Trachea (tissue), 1 donor: ENCODE data around the gene HSPB8.

DNA sequence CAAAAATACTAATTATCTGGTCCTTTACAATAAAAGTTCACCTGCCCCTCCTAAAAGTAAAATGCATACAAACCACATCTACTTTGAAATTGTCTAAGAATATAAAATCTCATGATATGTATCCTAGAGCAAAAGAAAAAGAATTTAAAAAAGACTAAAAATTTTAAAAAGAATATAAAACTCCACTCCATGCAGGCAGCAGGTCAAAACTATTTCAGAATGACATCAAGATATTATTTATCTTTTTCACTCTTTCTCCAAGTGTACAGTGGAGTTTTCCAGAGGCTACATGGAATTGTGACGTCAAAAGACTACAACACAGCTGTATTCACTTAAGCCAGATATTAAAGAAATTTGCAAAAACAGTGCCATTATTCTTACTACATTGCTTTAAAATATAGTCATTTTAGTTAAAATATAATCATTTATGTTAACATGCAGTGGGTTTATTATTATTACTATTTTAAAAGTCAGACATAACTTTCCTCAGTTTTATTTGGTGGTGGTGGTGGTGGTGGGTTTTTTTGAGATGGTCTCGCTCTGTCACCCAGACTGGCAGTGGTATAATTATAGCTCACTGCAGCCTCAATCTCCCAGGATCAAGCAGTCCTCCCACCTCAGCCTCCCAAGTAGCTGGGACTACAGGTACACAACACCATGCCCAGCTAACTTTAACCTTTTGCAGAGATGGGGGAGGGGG, 198.6 kb downstream of the MED13L start:
- PRO-cap, result no peak

DNA sequence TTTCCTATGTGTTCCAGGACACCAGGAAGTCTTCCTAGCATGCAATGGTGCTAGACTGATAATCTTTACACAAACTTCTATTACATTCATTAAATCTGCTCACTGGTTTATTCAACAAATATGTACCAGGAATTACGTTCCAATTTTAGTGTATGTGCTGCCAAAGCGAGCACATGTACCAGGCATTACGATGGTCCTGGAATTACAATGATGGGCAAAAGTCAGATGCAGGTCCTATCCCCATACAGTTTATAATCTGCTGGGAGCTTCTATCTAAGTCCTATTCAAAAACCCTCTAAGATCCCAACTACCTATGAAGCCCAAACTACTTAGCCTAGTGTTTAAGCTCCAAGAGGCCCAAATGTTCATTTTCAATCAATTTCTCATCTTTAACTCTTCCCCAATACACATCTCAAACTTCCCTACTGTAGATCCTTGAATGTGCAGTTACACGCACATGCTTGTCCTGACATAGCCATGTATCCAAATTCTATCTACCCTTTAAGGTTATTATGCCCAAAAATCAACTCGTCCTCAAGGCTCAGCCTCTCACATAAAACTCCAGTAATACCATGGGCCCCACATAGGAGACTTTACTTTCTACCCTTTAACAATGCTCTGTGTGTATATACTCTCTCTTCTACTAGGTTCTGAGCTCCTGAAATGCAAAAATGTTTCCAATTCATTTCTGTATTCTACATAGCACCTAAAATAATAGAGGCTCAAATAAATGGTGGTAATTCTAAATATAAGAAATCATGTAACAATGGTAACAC, 53.4 kb downstream of the MED13L start:
- PRO-cap, result no peak

GRCh38 chr12:116261627-116262218, 15.8 kb downstream of the MED13L start:
- PRO-cap, result no peak

GRCh38 chr12:116368382-116368844, 90.9 kb upstream of the MED13L start:
- PRO-cap, result no peak

- PRO-cap, result no peak
Observed at GRCh38 chr12:116539659-116540635, 19.2 kb upstream of the MAP1LC3B2 start.

DNA sequence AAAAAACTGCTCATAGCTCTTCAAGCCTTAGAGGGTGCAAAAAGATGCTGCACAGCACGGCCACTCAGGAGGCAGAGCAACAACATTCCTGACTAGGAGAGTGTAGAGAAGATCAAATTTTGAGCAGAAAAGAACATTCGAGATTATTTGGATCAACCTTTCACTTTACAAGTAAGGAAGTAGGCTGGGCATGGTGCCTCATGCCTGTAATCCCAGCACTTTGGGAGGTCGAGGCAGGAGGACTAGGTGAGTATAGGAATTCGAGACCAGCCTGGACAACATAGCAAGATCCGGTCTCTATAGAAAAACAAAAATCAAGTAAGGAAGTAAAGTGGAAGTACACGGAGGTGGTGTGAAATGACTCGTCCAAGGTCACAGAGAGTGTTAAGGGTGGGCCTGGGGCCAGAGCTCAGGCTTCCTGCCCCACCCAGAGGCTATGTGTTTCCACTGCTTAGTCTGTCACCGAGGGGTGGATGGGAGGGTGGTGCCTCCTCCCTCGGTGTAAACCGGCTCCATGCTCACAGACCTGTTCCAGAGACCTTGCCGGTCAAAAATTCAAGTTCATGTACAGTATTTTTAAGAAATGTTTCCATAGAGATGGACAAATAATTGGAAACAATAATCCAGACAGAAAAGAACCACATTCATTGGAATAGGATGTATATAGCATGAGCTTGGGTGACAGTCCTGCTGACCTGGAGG, 51.9 kb downstream of the MAP1LC3B2 start:
- PRO-cap, result no peak

GRCh38 chr12:116821089-116821872, 60.0 kb downstream of the HRK start:
- PRO-cap, result no peak

DNA sequence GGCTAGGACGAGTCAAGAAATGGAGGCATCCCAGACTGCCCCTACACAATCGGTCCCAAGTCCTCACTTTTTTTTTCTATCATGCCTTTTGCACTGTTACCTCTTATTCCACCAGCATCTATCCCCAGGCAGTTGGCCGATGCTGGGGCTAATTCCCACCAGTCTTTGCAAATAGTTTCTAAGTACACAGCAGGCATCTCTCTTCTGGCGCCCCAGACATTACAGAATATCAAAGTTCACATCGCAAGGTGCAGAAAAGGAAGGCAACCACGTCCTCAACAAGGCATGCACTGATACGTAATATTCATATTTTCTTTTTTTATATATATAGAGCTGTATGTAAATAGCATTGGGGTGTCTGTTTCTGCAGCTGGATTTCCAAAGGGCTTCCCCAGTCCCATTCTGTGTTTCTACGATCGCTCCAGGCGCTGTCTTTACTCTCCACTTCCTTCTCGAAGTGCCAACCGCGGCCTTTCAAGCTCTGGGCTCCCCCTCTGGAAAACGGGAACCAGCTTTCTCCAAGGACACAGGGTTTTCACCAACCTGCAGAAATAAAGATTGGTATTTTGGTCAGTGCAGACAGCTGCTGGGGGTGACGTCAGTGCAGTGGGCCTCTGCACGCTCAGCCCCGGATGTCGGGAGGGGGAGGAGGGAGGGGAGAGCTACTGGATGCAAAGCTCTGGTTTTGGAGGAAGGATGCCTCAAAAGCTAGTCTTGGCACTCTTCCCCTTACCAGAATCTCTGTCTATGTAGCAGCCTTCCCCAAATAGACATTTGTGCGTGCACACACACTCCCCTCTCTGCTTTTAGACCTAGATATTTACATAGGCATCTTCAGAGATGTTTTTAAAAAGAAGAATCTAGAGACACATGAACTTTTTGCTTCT, 20.1 kb downstream of the HRK start:
- PRO-cap, result no peak

- PRO-cap, result no peak
Observed at GRCh38 chr12:117033491-117034392, 65.5 kb downstream of the TESC start.

DNA sequence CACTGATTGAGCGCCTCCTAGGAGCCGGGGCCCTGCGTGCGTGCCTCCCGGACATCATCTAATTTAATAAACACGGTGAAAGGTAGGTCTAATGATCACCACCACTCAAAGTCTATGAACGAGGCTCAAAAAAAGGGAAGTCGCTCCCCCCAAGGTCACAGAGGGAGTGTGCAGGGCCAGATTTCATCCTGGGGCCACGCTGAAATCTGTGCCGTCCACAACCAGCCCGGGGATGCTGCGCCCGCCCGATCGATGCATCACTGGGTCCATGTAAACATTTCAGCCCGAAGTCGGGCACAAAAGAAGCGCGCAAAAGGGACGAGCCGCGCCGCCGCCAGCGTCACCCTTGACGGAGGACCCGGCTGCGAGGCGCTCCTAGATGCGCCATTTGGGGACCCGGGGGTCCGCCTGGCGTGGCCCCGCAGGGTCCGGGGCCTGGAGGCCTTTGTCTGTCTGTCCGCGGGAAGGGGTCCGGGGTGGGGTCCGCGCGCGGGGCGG, 587 bp downstream of the FBXO21 start:
- PRO-cap, result unidirectional peak, plus-strand start at position 299 of the sequence

- PRO-cap, result no peak
Observed at GRCh38 chr12:117439439-117440225, 78.2 kb upstream of the NOS1 start.

- PRO-cap, result no peak
Observed at GRCh38 chr12:118055863-118056904, 4.8 kb downstream of the WSB2 start.

- PRO-cap, result no peak
Observed at GRCh38 chr12:118098071-118098669, 5.6 kb downstream of the VSIG10 start.

- PRO-cap, result no peak
Observed at GRCh38 chr12:118102794-118103479, 874 bp downstream of the VSIG10 start.

DNA sequence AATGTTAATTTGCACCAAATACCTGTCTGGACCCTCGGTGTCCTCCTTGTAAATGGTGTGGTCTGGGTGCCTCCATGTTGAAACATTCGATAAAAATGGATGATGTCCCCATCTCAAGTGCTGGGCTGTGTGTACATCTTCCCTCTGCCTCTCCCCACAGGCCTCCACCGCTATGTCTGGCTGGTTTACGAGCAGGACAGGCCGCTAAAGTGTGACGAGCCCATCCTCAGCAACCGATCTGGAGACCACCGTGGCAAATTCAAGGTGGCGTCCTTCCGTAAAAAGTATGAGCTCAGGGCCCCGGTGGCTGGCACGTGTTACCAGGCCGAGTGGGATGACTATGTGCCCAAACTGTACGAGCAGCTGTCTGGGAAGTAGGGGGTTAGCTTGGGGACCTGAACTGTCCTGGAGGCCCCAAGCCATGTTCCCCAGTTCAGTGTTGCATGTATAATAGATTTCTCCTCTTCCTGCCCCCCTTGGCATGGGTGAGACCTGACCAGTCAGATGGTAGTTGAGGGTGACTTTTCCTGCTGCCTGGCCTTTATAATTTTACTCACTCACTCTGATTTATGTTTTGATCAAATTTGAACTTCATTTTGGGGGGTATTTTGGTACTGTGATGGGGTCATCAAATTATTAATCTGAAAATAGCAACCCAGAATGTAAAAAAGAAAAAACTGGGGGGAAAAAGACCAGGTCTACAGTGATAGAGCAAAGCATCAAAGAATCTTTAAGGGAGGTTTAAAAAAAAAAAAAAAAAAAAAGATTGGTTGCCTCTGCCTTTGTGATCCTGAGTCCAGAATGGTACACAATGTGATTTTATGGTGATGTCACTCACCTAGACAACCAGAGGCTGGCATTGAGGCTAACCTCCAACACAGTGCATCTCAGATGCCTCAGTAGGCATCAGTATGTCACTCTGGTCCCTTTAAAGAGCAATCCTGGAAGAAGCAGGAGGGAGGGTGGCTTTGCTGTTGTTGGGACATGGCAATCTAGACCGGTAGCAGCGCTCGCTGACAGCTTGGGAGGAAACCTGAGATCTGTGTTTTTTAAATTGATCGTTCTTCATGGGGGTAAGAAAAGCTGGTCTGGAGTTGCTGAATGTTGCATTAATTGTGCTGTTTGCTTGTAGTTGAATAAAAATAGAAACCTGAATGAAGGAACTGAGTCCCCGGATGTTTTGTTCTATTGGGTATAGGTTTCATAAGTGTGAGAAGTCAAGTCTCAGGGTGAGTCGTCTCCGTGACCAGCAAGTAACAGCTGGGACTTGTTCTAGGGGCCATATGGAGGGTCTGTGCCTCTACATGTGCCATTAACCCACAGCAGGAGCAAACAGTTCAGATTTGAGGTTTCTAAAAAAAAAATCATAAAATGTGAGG, 9.0 kb downstream of the PEBP1 start:
- PRO-cap, result no peak

- PRO-cap, result no peak
Observed at GRCh38 chr12:118357149-118358124, 15.3 kb downstream of the TAOK3 start.

DNA sequence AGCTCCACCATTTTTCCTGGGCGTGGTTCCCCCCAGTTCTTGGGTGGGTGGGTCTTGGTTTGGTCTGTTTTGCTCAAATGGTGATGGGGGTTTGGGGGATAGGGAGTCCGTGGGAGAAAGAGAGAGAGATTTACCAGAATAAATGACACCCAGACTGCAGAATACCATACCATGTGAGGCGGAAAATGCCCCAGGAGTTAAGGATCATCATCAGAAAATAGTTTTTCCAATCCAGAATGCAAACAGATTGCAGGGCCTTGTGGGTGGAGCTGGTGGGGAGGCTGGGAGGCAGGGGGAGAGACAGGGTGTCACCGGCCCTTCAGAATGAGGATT, 55.7 kb downstream of the SRRM4 start:
- PRO-cap, result no peak

DNA sequence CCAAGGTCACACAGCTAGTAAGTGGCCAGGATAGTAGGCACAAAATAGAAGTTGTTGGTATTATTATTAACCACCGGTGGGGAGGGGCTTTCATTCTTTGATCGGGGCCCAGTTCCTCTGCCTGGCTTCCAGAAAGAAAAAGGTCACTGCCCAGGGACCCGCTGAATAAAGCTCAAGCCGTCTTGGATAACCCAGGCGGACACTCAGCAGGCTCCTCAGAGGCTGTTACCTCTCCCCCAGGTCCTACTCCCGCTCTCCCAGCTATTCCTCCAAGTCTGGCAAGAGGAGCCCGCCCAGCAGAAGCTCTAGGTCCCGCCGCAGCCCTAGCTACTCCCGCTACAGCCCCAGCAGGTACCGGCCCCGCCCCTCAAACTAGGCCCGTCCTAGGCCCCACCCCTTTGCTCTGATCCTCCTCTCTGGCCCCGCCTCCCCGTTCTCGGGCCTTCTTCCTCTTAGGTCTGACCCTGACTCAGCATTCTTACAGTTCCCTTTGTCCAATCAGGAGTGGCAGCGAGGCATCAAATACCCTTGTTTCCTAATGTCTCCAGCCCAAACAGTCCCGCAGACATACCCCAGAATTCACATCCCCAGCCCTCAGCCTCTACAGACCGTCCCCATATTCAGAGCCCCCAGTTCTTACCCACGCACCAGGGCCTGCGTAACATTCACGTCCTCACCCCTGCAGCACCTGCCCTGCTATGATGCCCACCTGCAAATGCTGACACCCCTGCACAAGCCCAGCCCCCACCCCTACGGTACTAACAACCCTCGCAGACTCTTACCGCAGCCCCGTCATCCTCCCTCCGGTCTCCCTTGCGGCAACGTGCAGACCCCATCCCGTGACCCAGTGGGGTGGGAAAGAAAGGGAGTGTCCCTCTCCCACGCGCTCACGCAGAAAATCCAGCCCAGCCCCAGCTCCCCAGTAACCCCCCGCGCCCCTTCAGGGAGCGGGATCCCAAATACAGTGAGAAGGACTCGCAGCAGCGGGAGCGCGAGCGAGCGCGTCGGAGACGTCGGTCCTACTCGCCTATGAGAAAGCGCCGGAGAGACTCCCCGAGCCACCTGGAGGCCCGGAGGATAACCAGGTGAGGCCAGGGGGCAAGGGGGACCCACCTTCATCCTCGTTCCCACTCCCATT, 25.1 kb upstream of the HSPB8 start:
- PRO-cap, result bidirectional peak, plus-strand start at position 475 of the sequence, minus-strand start at position 338 of the sequence

GRCh38 chr12:119178327-119179233, at the start of gene HSPB8:
TSS of gene HSPB8 (plus strand) at chr12:119178931.
- PRO-cap, result bidirectional peak, plus-strand start at chr12:119178994, minus-strand start at chr12:119178617

DNA sequence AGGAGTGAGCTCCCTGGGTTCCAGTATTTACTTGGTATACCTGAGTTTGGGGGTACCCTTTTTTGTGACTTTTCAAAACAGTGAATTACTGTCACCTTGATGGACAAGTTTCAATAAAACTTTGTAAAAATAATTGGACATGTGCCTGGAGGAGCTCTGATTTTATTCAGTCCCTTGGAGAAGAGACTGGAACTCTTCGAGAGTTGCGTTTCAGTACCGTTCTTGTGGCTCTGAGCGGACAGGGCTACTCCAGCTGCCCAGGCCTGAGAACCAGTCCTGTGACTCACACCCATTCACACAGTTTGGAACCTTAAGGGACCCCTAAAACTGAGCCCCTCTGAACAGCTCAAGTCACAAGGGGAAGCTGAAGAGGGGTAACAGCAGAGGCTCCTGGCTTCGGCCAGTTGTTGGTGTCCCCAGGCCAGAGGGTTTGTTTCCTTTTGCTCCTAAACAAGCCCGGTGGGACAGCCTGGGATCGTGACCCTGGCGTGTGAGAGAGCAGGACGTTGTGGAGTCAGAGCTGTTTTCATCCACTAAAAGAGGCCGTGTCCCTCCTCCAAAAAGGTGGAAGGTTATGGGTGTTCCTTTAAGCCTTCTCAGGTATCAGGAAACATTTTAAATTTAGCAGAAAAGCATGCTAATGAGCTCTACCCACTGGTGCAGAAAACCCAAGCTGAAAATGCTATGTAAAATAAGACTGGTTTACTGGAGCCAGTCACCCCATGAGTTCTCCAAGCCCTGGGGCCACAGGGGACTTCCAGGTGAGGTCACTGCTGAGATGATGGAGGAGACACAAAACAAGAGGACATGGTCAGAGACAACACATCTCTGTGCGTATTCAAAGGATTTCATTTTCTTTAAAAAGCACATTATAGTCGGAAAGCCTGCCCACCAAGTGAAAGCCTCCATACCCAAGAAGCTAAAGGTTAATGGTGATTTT, 13.8 kb downstream of the PRKAB1 start:
- PRO-cap, result no peak